ENCODE measurements around the gene FOXRED1.

DNA sequence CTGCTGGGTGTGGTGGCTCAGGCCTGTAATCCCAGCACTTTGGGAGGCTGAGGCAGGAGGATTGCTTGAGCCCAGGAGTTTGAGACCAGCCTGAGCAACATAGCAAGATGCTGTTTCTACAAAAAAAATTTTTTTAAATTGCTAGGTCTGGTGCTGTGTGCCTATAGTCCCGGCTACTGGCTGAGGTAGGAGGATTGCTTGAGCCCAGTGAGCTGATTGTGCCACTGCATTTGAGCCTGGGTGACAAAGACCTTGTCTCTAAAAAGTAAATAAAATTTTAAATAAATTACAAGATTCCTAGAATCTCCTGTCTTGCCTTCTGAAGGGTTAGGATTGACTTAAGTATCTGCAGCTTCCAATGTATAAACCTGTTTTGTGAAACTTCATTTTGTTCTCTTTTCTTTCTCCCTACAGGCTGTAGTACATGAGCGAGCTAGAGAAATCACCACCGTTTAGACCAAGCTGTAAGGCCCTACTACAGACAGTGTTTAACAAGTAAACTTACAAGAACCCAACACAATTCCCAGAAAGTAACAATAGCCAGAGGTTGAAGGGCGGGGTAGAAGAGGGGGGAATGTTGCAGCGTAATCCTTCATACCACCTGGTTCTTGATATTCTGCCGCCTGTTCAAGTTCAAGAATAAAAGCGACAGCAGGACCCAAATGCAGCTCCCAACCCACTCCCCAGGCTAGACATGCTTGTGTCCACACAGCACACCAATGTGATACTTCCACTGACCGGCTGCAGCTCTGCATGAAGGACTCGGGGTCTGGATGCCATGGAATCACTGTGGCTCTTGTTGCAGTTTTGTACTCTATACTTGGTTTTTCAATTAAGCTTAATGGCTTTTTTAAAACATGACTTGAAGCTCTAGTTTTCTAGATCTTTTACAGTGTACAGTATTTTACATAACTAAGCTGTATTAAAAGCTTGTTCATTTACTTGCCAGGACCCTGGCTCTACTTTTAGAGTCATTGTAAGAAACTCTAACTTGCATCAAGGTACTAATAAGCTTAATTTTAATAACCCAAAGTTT, 6.7 kb downstream of the SRPRA start:
- RRBS = no CpG with 5 or more reads among the region's 9 CpGs

DNA sequence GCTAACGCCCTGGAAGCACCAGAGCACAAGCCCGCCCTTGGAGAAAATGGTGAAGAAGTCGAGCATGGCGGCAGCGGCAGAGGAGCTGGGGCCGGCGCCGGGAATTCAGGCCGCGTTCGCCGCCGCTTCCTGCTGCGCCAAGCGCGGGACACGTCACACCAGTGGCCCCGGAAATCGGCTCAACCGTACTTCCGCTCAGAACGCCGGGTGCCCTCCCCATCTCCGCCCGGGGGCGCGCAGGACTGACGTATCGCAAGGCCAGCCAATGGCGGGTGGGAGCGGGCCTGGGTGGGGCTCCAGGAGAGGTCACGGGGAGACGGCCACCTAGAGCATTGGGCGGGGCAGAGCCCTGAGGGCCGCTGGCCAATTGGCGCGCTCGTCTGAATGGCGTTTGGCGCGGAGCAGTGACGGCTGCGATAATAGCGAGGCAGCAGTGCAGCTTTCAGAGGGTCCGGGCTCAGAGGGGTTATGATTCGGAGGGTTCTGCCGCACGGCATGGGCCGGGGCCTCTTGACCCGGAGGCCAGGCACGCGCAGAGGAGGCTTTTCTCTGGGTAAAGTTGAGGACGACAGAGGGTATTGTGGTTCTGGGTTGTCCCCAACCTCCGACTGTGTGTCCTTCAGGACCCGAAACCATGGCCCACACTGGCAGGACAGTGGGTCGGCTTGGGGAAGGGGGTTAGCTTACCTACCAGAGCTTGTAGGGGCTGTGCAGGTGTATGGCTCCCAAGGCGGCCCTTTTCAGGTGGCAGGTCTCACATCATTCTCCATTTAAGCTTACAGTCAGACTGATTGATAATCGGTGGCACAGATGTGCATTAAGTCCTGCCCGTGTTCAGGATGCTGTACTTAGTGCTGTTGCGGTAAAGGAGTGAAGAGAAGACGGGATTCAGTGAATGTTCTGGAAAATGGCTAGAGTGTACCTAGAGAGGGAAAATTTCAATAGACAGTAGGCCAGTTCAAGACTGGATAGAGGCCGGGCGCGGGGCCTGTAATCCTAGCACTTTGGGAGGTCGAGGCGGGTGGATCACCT, at the start of gene FOXRED1:
TSS of gene FOXRED1 (plus strand) at position 416 of the 1,032 bp plus-strand sequence.
- RRBS = 1% methylated on average over 21 of the region's 66 CpGs

GRCh38 chr11:126290305-126291069, 7.6 kb downstream of the TIRAP start:
- RRBS = no CpG with 5 or more reads among the region's 13 CpGs

GRCh38 chr11:126318608-126319812, 15.2 kb downstream of the DCPS start:
- RRBS = no CpG with 5 or more reads among the region's 16 CpGs

DNA sequence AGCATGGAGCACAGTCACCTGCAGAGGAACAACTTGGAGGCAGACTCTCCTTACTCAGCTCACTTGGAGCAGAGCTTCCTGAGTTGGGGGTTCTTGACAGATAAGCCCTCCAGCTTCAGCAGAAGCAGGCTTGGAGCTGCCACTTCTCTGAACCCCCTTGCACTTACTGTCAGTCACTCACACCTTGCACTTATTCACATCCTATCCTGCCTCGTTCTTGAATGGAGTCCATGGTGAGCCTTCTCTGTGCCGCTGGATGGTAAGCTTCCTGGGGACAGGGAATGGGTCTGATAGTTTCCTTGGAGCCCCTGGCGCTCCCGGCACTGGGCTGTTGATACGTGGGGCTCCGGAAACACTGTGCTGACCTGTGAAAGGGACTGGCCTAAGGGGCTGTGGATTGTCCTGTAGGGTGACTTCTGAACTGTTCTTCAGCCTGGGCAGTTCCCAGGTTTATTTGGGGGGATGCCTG, 901 bp upstream of the ST3GAL4 start:
- RRBS = no CpG with 5 or more reads among the region's 6 CpGs

DNA sequence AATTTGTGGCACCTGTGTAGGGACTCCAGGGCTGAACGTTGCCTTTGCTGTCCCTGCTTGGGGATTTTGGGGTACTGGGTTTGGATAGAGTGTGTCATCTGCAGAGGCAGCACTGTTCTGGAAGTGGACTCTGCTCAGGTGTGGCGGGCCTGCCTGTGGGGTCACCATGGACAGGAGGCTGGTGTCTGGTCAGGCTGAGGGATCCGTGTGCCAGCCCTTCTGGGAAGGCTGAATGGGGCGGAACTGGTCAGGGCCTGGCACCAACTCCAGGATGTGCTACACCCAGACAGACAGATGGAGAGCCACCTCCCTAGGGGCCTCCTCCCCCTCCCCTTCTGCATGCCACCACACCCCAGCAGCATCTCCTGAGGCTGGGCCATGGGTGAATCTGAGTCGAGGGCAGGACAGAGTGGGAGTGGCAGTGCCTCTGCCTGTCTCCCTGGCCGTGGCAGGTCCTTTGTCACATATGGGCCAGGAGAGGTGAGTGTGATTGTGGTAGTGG, 28.9 kb downstream of the ST3GAL4 start:
- RRBS = no CpG with 5 or more reads among the region's 6 CpGs

- RRBS = no CpG with 5 or more reads among the region's 13 CpGs
Measured at GRCh38 chr11:126392425-126393475, 37.3 kb downstream of the ST3GAL4 start.

DNA sequence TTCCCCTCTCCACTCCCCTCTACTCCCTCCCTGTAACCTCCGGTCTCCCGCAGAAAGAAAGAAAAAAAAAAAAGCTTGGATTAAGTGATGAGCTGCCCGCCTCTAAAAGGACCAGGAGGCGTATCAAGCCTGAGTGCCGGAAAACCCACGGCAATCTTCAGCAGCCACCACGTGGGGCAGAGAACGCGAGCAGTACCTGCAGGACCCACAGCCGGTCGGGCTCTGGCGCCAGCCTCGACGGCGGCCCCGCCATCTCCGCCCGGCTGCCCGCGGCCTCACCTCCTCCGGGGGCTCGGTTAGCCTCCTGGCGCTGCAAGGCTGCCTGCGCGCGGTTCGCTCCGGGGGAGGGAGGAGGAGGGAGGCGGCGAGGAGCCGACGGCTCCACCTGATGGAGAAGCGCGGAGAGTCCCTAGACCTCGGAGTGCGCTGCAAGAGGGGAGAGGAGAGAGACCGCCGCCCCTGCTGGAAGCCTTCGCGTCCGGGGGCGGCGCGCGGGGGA, 2.5 kb upstream of the KIRREL3 start:
- RRBS = 2% methylated on average over 25 of the region's 45 CpGs

DNA sequence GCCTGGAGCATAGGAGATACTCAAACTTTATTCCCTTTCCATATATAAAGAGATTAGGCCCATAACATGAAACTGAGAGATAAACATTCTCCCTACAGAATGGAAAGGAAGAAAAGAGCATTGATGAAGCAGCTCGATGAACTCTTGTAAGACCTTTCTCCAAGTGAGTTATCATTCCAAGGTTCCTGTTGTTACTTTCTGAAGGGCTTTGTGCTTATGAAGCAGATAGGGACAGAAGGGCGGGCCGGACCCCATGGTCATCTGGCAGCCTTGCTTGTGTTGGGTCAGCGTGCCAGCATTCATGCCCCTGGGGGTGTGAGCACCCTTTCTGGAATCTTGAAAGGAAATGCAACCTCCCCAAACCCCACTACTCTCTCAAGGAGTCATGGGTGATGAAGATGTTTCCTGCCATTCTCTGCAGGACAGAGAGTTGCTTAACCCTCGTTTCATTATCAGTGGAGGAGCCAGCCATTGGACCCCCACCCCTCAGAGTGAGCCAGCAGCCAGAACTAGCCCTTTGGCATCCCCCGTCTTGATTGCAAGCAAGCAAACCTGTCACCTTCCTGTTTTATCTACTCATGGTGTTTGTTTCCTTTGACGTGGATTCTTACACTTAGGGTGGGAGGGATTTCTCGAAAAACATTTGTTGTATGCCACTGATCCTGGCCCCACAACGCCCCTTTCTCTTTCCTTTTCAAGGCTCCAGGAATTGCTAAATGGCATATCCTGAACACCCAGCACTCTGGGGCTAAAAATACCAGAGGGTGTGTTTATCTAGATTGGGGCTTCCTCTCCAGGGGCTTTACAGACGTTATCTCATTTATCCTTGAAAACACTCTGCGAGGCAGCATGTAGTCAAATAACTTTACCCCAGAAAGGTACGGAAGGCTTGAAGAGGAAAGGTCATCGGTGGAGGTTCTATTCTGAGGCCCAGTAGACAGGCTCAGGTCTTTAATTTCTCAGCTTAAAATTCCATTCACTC, 258.3 kb downstream of the ETS1 start:
- RRBS = no CpG with 5 or more reads among the region's 13 CpGs

DNA sequence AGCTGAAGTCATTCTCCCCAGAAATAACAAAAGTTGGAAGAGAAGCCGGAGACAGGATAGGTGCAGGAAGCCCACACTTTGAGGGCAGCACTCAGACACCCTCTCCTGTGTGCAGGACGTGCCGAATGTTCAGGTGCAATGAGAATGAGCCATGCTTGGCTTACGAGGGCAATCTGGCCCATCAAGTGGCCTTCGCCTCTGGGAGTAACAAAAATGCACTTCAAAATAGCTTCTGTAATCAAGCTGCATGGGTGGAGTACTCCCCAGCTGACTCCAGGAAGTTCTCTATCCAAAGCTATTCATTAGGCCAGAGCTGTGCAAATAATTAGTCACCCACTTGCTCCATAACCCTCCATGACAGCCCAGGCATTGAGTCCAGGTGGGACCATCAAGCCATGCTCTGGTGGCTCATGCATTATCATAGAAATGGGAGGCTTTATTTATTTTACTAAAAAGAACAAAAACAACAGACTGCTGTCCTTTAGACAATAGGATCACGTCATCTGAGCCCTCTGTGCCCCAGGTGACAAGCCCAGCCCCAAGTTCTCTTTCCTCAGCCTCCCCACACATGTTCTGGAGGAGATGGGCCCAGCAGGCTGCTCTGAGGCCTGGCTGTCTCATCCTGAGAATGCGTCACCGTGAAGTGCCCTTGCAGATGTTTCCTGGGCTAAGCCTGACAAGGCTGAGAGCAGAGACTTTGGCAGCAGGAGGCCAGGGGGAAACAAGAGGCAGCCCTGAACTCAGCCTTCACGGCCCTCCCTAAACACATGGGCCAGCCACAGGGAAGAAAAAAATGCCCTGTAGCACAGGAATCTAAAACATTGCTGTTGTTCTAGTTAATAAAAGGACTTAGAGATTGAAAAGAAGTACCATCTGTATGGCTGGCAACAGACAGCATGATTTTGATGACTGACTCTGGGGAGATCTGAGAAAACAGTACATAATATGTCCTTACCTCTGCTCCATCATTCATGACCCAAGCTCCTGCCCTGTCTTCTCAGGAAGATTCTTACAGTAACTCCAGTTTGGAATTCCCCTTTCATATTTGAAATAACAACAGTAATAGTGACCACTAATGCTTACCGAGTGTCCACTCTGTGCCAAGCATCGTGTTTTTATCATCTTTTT, 244.6 kb downstream of the ETS1 start:
- RRBS = no CpG with 5 or more reads among the region's 11 CpGs

- RRBS = no CpG with 5 or more reads among the region's 13 CpGs
Measured at GRCh38 chr11:128496607-128497886, 90.3 kb downstream of the ETS1 start.

GRCh38 chr11:128500178-128500560, 87.2 kb downstream of the ETS1 start:
- RRBS = no CpG with 5 or more reads among the region's 3 CpGs

DNA sequence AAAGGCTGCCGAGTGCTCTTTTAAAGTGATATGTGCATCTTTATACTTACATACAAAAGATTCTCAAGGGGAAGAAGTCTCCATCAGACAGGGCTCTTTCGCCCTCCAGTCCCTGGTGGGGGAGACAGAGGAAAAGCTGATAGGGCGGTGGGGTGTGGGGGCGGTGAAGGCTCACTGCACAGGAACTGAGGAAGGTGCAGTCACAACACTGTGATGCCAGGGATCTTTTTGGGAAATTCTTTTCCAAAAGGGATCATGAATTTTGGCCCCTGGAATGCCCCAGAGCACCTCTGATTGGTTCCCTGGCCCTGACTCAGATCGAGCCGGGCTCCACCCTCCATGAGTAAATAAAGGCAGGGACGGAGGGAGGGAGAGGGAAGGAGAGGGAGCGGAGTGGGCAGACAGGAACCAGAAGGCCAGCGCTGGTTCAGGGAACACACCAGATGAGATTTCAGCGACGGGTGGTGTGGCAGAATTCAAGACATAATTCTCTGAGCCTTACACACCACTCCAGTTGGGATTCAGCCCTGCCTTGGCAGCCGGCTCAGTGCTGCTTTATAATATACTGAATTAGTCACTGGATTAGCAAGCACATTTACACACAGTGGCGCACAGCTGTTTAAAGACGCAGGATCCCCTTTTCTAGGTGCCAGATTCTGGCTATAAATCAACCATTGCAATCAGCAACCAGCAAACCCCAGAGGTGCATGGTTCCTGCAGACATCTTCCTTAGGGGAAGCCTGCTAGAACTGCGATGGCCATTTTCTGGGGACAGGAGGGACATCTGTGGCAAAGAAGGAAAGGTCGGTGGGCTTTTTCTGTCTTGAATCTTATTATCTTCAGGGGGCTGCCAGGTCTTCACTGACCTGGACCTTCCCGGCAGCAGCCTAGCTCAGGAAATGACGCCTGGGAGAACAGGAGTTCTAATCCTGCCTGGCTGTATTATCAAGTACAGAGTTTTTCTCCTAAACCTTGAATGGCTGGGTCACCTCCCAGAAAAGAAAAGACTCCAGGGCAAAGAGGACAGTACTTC, 80.1 kb downstream of the ETS1 start:
- RRBS = no CpG with 5 or more reads among the region's 18 CpGs

DNA sequence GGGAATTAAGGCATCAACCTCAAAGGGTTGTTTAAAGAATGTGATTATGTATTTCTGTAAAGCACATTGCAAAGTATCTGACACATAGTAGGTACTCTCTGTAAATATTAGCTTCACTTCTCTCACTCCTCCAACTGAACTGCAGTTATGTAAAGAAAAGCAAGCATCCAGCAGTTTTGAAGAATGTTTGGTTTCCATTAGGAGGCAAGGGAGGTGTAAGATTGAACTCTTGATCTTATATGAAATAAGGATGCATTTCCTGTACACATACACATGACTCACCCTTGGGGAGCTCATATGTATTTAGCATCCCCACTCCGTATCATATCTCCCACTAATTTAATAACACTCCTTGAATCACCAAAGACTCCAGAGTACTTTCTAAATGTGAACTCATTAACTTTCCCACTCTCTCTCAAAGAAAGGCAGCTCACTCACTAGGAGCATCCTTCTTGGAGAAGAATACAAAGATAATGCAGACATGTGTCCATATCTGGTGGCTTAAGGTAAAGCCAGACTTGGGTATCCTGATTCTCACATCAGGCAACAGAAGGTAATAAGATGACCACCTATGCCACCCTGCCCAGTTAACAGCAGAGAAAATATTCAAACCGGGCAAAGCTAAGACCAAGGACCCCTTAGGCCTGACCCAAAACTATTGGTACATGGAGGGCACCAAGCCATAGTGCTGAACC, 77.3 kb downstream of the ETS1 start:
- RRBS = no CpG with 5 or more reads among the region's 2 CpGs

DNA sequence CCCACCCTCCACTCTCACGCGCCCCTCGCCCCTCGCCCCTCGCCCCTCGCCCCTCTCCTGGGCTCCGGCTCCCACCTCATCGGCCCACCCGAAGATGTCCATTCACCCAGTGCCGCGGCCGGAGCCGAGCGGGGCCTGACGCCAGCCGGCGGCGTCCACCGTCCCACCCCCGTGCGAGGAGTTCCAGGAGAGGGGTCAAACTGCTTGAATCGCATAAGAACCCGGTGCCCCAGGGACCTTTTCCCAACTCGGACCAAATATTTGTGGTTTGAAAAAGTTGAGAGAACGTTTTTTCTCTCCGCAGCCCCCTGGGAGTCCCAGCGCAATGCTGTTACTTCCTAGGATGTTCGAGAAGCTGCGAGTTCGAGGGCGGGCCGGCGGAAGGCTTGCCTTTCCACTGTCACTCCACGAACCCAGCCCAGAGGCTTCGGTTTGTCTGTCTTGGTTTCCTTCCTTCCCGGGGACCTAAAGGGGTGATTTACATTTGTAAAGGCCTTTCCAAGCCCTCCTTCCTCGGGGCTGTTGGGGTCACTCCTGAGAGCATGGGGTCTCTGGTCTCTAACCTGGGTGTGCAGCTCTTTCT, 38.0 kb downstream of the ETS1 start:
- RRBS = 16% methylated on average over 19 of the region's 37 CpGs

DNA sequence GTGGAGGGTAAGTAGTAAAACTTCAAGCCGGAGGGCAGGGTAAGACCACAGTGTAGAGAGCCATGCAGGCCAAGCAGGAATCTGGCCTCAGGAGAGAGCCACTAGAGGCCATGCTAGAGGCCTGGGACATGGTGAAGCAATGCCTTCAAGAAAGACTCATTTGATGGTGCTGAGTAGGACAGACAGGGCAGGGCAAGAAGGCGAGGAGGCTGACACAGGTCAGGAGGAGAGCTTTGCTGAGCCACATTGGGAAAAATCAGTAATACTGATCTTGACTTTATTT, 26.3 kb downstream of the ETS1 start:
- RRBS = no CpG with 5 or more reads among the region's 2 CpGs

GRCh38 chr11:128695533-128696748, 2.1 kb downstream of the FLI1 start:
- RRBS = no CpG with 5 or more reads among the region's 10 CpGs

- RRBS = no CpG with 5 or more reads among the region's 2 CpGs
Measured at GRCh38 chr11:128717358-128717984, 23.6 kb downstream of the FLI1 start.

DNA sequence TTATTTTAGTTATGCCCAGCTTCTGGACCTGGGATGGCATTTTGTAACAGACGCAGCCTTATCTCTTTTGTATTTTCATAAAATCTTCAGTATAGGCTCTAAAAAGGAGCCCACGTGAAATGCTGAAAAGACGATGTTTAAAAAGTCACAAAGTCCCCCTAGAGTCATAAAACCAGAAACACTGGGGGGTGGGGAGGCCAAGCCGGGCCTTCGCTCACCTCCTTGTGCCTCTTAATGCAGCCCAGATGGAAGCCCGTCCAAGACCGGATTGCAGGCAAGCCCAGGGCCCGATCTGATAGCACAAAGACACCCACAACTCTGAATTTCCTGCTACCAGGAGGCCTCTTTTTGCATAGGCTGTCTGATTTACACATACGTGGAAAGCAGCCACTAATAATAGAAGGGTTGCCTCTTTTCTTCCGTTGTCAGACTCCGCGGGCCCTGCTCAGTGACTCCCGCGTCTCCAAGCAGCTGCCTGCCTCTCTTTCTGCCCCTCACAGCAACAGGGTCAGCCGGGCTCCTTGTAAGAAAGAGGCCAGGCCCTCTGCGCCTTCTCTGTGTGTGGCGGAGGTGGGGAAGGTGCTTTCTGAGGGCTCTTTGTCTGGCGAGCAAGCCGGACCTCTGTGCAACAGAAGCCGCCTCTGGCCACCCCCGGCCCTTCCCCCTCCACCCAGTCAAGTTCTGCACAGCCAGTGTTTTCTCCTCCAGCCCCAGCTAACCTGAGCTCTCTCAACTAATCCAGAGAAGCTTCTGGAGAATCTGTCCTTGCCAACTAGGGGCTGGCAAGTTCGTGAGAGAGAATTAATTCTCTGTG, 26.6 kb downstream of the FLI1 start:
- RRBS = 77% methylated on average over 6 of the region's 22 CpGs

Measured in foreskin fibroblast (primary cell).